Brain (tissue), 1 donor: Measurements from ENCODE around the gene ATP11A.

- RRBS, result no CpG with 5 or more reads among the region's 15 CpGs
Measured at GRCh38 chr13:112193620-112194212, 126.8 kb downstream of the SOX1 start.

- RRBS, result no CpG with 5 or more reads among the region's 18 CpGs
Measured at GRCh38 chr13:112605567-112606041, 17.7 kb upstream of the TUBGCP3 start.

DNA sequence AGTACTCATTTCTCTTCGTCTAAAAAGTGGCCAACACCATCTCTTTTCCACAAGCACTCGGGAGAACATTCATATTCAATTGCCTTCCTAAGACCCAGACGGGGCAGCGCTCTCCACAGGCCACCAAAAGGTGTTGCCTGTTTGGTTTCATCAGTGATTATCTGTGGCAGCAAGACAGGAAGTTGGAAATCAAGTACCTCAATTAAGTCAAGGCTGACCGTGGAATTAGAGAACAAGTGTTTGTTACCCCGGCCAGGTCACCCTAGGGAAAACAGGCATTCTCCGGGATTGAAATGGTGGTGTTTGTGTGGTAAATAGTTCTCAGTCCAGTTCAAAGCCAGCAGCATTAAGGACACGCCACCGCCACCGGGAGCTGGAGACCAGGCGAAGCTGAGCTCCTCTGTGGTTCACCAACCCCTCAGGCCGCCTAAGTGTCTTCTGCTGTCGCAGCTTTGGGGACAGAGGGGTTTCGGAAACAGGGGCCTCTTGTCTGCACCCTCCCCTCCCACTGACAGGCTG lies 824 bp upstream of the ATP11A start:
- RRBS, result 33% methylated on average over 4 of the region's 14 CpGs

DNA sequence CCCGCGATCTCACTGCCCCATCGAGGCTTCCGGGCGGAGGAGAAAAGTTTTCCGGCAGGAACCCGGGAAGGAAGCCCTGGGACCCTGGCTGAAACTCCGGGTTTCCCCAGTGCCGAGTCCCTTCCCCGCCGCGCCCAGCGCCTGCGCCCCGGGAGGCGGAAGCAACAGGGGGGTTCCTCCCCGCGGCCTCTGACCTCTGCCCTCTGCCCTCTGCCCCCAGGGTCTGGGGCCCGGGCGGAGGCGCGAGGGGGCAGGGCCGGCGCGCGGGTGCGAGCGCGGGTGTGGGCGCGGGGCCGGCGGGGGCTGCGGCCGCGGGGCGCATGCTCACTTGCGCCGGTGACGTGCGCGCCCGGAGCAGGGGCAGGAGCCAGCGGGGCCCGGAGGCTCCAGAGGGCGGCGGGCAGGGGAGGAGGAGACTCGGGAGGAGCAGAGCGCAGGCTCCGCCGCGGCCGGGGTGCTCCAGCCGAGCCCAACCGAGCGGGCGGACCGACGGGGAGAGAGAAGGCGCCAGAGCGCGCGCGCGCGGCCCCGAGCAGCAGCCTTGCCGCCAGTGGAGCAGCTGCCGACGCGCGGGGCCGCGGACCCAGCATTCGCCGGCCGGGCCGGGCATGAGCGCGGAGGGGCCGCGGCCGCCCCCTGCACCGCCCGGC lies at the start of gene ATP11A:
Gene ATP11A, plus strand, starts transcription at position 389 of the 650 bp plus-strand sequence.
- RRBS, result 2% methylated on average over 50 of the region's 85 CpGs

DNA sequence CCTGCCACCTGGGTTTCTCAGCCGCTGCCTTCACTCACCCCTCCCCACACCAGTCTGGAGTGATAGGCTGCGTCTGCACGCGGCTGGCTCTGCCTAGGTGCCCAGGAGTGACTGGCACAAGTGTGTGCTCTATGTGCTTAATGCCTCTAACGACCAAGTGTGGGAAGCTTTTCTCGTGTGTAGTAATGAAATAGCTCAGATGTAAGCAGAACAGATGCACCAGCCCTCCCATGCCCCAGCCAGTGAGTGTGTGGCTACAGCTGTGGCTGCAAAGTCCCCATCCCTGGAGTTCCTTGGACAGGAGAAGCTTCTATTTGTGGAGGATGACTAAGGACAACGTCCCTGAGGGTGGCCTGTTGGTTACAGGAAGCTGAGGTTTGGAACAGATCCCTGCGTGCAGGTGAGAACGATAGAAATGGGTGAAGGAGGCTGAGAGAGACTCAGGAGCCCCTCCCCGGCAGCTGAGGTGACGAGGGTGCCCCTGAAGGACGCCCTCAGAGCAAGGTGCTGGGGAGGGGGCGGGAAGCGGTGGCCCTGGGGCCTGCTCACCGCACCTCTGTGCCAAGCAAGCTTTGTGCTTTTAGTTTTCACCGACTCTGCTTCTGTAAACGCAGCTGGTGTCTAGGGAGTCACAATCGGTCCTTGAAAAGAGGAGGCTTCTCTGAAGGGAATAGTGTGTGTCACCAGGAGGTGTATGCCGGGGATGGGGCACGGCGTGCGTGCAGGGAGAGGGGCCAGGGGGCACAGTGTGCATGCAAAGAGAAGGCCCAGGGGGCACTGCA lies 35.8 kb downstream of the ATP11A start:
- RRBS, result no CpG with 5 or more reads among the region's 22 CpGs

GRCh38 chr13:112728323-112728855 lies 38.6 kb downstream of the ATP11A start:
- RRBS, result no CpG with 5 or more reads among the region's 32 CpGs

DNA sequence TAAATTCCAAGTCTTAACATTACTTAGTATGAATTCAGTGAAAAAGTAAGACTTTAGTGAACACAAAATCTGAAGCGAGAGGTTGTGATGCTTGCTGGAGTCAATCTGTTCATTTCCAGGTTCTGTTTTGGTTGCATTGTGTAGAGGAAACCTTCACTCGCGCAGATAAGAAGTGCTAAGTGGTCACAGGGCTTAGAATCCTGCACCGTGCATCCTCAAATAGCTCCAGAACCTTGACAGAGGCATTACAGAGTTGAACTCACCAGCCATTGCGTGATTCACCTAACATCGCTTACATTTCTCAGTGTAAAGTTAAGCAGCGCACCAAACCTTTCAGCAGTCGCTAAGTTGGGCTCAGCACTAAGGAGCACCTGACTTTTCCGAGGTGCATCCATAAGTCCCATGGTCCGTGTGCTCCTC lies 45.7 kb downstream of the ATP11A start:
- RRBS, result no CpG with 5 or more reads among the region's 10 CpGs

DNA sequence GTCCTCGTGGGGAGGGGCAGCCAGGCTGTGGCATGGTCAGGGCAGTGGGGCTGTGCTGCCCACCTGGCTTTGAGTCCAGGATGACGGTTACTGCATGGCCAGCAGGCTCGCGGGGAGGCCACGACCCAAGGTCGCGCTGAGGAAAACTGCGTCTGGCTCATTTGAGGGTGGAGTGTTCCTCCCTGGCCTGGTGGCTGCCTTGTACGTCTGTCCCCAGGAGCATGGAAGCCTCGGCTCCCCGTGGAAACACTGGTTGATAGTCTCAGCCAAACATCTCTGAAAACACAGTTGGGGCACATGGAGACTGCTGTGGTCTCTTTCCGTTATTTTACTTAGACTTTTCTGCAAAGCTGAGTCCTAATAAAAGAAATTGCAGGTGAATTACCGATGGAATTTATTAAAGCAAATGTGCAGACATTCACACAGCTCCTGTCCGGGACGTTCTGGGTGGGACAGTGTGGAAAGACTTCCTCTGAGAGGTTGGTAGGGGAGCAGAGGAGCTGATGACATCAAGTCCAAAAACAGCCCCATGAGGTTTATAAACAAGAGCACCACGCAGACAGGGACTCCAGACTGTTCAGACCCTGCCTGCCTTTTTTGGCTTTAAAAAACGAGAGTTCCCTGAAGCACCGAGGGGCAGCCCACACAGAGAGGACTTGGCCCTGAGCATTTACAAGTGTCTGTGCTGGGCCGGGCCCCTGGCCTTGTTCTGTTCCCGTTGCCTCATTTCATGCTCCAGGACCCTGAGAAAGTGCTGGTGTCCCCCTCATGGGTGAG lies 93.0 kb downstream of the ATP11A start:
- RRBS, result no CpG with 5 or more reads among the region's 20 CpGs

DNA sequence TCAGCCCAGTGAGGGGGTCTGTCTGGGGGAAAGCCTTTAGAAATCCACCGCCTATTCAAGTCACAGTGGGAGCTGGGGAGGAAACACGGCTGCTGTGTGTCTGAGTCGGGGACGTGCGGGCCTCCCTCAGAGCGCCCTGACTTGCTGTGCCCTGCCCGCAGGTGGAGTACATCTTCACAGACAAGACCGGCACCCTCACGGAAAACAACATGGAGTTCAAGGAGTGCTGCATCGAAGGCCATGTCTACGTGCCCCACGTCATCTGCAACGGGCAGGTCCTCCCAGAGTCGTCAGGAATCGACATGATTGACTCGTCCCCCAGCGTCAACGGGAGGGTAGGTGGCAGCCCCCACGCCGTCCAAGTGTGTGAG lies 137.8 kb upstream of the MCF2L start:
- RRBS, result no CpG with 5 or more reads among the region's 20 CpGs

- RRBS, result 96% methylated on average over 7 of the region's 25 CpGs
Measured at GRCh38 chr13:112882136-112882687, 86.8 kb upstream of the MCF2L start.

DNA sequence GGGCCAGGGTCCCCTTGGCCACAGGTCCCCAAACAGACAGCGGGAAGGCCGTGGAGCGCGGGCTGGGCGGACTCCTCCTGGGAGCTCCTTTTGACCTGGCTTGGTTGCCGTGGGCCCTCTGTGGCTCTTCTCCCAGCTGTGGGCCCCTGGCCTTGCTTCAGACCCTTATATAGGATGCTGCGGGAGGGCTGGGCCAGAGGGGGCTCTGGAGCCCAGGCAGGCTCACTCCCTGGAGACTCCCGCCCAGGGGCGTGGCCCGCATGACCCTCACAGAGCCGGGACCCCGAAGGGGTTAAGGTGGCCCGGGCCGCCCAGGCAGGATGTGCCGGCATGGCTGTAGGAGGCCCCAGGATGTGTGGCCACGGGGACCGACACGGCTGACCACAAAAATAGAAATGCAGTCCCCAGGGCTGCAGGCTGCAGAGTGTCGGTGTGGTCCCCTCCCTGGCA lies 74.0 kb upstream of the MCF2L start:
- RRBS, result no CpG with 5 or more reads among the region's 19 CpGs

- RRBS, result no CpG with 5 or more reads among the region's 3 CpGs
Measured at GRCh38 chr13:112952019-112952269, 17.1 kb upstream of the MCF2L start.

GRCh38 chr13:113012989-113013927 lies 44.2 kb downstream of the MCF2L start:
- RRBS, result no CpG with 5 or more reads among the region's 27 CpGs

DNA sequence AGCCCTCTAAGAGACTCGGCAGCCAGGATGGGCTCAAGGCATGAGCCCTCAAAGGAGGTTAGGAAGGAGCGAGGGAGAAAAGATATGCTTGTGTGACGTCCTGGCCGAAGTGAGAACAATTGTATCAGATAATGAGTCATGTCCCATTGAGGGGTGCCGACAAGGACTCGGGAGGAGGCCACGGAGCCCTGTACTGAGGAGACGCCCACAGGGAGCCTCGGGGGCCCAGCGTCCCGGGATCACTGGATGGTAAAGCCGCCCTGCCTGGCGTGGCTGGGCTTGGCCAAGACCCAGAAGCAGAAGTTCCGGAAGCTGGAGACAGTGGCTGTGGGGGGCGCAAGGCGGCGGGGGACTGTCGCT lies 54.1 kb downstream of the MCF2L start:
- RRBS, result 7% methylated on average over 4 of the region's 18 CpGs

DNA sequence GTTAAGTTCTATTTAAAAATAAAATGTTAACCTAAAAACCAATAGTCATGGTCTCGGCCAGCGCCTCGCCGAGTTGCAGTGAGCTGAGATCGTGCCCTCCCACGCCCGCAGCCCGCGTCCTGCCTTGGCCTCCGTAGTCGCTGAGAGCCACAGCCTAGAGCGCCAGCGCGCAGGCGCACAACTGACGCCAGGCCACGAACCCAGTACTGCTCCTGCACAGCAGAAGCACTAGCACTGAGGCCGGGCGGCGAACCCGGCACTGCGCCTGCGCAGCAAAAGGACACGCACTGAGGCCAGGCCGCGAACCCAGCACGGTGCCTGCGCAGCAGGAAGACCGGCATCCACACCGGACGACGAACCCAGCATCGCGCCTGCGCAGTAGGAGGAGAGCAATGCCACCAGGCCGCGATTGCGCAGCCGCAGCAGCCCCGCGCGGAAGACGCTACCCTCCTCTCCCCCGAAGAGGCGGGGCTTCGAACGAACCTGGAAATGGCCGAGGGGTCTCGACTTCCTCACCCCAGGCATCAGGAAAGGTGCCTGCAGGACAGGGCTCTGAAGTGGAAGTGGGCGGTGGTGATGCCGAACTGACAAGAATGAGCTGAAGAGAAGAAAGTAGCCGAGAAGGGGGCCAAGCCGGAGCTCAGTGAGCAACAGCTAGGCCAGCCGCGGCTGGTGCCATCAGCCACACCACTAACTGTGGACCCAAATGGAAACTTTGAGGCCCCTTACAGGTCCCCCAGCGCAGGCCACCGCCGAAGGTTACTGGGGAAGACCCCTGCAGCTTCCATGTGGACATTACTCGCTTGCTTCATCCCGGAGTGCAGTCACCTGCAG lies 7.5 kb downstream of the F10 start:
- RRBS, result 28% methylated on average over 8 of the region's 60 CpGs

DNA sequence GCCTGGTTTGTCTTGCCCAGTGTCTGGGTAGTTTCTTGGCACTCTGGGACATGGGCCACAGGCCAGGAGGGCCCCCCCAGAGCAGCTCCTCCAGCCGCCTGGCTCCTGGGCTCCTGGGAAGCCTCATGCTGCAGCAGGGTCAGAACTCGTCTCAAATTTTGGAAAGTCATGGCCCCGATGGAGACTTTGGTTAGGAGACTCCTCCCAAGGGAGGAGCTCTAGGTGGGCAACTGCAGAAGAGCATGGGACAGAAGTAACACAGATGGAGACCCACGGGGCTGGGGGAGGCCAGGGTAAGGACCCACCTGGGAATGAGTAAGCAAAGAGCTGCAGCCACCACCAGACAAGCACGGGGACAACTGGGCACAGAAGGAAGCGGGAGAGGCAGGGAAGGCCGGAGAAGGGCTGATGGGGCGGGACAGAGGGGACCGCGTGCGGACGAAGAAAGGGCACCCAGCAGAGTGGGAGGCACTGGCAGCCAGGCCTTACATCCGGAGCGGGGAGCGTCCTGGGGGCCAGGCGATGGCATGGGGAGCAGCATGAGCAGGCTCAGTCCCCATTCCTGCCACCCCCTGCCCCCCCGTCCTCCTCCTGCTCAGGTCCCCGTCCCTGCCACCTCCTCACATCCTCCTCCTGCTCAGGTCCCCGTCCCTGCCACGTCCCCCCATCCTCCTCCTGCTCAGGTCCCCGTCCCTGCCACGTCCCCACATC lies 2.9 kb downstream of the PROZ start:
- RRBS, result 14% methylated on average over 4 of the region's 22 CpGs

DNA sequence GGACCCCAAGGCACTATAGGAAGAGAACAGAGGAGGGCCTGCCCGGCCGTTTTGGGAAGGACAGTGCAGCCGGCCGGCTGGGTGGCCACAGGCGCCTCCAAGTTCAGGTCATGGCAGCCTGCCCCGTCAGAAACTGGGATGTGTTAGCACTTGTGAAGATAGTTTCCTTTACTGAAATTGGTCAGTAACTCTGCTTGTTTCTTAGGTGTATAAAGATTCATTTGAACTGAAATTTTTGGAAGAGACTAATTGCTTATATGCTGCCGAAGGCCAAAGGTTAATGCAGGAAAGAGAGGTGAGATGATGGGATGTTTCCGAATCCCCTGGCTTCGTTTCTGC lies 24.2 kb downstream of the CUL4A start:
- RRBS, result no CpG with 5 or more reads among the region's 9 CpGs

GRCh38 chr13:113324331-113324784 lies 27.3 kb downstream of the LAMP1 start:
- RRBS, result no CpG with 5 or more reads among the region's 11 CpGs

GRCh38 chr13:113398854-113399570 lies 35.1 kb upstream of the GRTP1 start:
- RRBS, result no CpG with 5 or more reads among the region's 20 CpGs

DNA sequence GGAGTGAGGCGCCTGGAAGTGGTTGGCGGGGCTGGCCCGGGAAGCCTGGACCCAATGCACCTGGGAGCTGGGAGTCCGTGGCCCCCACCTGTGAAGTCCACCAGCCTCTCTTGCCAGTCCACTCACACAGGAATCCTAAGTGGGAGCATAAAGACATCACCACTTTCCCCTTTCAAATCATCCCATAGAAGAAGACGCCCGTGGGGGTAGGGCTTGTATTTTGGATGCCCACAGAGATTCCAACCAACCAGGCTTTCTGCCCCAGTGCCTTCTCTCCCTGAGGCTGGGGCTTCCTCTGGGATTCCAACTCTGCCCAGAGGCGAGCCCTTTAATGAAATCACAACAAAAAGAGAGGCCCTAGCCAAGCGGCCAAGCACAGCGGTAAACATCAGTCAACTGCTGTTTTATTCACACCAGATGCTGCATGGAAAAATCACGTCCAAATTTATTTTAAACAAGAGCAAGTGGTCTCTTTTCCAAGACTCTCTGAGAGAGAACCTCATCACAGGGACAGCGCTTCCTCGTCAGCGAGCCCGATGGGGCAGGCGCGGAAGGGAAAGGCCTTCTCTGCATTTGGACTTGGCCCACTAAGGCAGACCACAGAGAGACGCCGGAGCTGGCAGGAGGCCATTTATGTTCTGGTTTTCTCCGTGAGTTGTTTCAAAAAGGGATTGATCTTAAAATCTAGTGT lies 31.6 kb downstream of the ADPRHL1 start:
- RRBS, result 56% methylated on average over 3 of the region's 19 CpGs